ENCODE results near the genes SHC2, HCN2, FGF22, PTBP1 and PRTN3.

DNA sequence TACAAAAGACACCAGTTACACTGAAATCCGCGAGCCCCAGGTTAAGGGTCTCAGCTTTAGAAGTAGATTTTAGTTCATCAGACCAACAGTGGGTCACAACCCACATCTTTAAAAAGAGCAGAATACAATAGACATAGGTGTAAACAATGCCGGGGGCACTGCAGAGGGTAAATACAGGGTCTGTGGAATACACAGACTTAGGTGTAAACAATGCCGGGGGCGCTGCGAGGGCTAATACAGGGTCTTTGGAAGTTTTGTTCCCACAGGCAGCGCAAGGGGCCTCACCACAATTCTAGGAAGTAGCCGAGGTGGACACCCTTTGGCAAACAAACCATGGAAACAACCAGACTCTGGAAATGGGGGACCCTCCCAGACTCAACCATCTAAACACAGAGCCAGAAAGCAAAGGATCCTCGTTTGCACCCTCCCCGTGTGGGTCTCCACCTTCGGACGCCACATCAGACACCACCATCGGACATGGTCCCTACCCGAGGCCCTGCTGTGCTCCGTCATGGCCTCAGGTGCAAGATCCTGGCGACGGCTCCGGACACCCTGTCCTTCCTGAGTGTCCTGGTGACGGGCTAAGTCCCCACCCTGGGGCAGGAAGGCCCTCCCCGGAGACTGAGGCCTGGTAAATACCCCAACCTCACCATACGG, 16.6 kb upstream of the PLPP2 start:
- RRBS = 96% methylated on average over 4 of the region's 21 CpGs

DNA sequence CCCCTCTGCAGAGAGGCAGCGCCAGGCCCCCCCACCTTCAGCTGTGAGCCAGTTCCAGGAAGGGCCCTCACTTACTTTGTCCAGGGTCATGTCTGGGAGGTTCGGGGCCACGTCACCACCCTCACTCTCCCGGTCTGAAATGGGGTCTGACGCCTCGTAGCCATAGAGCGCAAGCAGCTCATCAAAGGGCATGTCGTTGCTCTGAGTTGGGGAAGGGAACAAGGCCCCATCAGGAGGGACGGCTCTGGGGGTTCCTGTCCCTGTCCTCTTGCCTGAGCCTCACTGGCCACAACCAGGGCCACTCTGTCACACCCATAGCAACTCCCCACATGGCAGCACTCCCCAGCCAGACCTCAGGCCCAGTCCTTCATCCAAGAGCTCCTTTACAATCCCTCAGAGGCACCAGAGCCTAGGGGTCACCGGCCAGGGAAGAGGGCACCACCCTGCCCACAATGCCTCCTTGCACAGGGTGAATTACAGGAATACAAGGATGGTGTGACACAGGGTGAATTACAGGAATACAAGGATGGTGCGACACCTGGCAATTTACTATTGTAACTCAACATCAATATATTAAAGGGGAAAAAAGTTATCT, 16.7 kb downstream of the MIER2 start:
- RRBS = no CpG with 5 or more reads among the region's 11 CpGs

DNA sequence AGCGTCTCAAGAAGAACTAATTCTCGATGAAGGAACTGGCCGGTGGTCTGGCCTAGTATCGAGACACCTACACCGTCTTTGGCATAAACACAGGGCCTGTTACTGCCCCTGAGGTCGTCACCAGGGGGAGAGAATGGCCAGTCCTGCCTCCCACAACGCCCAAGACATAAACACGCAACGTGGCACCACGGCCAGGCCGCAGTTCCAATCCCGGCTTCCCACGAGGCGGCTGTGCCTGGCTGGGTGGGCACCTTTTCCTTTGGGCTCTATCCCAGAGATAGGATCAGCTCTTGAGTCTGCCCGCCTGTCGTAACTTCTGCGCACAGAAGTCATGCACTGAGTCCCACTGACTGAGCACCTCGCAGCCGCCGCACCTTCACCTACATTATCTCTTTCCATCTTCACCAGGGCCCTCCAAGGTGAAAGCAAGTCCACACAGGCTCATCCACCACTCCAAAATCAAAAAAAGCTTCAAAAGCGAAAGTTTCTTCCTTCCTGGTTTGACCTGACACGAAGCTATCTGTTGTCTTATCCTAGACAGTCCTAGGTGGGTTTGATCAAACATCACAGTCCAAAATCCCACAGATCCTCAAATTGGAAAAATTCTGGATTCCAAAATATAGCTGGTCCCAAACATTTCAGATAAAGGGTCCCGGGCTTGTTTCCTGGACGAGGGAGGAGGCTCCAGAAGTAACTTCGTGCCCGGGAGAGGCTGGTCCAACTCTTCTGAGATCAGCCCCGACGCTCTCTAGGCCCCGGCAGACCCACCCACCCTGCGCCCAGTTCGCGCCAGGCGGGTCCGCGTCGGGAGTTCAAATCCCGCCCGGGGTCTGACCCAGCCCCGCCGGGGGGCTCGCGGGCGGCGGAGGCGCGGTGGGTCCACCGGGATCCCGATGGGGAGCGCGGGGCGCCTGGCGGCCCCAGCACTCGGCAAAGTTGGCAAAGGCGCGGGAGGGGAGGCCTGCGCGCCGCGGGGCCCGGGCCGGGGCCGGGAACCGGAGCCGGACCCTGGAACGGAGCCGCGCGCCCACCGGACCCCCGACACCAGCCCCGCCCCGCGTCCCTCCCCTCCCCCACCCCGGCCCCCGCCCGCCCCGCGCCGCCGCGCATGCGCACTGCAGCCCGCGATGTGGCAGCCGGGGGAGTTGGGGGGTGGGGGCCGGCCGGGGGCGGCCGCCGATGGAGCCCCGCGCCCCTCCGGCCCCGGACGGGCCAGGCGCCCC, 759 bp downstream of the MIER2 start:
- RRBS = 3% methylated on average over 52 of the region's 96 CpGs

GRCh38 chr19:383817-384348, 8.1 kb upstream of the THEG start:
- RRBS = 97% methylated on average over 7 of the region's 38 CpGs

- RRBS = no CpG with 5 or more reads among the region's 36 CpGs
Observed at GRCh38 chr19:401848-402393, 7.0 kb downstream of the C2CD4C start.

DNA sequence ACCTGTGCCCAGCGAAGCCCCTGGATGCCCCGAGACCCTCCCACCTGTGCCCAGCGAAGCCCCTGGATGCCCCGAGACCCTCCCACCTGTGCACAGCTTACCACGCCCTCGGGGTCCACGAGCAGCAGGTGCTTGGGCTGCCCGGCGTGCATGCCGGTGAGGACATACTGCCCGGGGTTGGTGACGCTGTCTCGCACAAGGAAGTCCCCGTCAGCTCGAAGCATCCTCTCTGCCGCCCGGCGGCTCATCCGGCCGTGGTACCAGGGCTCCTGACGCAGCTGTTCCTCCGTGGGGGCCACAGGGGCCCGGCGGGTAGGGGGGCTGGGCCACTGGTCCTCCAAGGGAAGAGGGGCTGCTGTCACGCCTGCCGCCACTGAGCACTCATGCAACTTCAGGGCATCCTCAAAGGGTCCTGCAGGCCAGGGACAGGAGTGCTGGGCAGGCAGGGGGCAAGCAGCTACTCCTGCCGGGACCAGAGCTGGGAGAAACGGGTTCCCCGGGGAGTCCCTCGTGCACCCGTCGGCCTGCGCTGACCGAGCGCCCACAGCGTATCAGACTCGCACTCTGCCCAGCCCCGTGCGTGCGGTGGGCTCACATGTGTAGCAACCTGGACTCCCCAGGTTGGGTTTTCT, 13.2 kb upstream of the C2CD4C start:
- RRBS = 93% methylated on average over 12 of the region's 40 CpGs

- RRBS = 5% methylated on average over 65 of the region's 129 CpGs
Observed at GRCh38 chr19:460498-461507, at the start of gene SHC2. Gene SHC2 (minus strand): TSS chr19:461033.

GRCh38 chr19:485152-486282, 10.7 kb upstream of the ODF3L2 start:
- RRBS = 57% methylated on average over 15 of the region's 48 CpGs

DNA sequence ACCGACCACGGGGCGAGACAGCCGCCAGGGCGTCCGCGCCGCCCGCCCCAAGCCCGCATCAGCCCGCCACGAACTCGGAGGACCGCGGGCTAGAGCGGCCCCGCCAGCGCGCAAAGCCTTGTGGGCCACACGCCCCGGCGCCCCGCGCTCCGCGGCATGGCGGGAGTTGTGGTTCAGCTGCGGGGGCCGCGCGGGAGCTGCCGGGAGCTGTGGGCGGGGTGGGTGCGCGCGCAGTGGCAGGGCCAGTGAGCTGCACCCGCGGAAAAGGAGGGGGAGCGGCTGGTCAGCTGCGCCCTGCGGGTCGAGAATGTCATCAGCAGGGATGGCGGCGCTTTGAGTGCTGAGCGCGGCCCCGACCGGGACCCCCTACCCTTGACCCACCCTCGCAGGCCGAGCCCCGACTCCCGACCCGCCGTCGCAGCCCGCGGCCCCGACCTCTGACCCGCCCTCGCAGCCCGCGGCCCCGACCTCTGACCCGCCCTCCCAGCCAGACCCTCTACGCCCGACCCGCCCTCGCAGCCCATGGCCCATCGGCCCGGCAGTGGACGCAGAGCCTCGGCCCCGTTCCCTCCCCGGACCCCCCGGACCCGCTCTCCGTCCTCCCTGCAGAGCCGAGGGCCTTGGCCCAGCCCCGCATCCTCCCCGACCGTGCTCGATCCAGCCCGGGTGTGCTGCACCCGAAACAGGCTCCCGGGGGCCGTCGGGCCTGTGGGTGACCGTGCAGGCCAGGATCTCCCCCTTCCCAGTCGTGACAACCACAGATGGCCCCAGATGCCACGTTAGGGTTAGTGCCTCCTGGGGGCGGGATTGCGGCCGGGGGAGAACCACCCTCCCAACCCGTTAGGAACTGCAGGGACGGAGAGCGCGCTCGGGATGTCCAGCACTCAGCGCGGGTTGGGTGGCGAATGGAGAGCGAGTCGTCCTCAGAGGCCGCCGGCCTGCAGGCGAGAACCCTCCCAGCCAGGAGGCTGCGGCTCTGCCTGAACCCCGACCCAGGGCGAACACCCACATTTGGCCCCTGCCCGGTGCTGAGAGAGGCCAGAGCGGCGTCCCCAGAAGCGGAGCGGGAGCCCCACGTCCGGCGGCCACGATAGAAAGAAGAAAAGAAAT, 7.0 kb upstream of the MADCAM1 start:
- RRBS = 31% methylated on average over 30 of the region's 118 CpGs

GRCh38 chr19:508078-508565, 825 bp downstream of the TPGS1 start:
- RRBS = no CpG with 5 or more reads among the region's 22 CpGs

GRCh38 chr19:540948-541774, 2.7 kb upstream of the GZMM start:
- RRBS = no CpG with 5 or more reads among the region's 56 CpGs

DNA sequence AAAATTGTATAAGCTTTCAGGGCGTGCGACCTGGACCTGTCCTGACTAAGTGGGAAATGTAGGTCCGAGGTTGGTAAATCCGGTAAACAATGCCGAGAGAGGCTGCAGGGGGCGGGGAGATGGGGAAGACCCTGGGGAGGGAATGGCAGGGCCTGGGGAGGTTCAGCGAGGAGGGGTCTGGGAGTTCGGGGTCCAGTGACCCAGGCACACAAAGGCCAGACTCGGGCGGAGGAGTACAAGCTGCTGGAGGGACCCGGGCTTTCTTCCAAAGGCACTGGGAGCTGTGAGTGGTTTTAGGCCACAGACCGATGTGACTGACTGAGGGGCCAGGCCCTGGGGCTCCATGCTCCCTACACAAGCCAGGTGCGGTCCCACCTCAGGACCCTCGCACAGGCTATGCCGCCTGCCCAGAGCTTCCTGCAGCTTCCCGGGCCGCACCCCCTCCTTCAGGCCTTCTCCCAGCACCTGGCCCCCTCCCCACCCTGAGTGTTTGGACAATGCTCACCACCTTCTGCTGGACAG, 3.1 kb upstream of the HCN2 start:
- RRBS = 93% methylated on average over 6 of the region's 17 CpGs

GRCh38 chr19:589343-590289, at the start of gene HCN2:
Gene HCN2 (plus strand): TSS chr19:589881.
- RRBS = 14% methylated on average over 46 of the region's 148 CpGs

DNA sequence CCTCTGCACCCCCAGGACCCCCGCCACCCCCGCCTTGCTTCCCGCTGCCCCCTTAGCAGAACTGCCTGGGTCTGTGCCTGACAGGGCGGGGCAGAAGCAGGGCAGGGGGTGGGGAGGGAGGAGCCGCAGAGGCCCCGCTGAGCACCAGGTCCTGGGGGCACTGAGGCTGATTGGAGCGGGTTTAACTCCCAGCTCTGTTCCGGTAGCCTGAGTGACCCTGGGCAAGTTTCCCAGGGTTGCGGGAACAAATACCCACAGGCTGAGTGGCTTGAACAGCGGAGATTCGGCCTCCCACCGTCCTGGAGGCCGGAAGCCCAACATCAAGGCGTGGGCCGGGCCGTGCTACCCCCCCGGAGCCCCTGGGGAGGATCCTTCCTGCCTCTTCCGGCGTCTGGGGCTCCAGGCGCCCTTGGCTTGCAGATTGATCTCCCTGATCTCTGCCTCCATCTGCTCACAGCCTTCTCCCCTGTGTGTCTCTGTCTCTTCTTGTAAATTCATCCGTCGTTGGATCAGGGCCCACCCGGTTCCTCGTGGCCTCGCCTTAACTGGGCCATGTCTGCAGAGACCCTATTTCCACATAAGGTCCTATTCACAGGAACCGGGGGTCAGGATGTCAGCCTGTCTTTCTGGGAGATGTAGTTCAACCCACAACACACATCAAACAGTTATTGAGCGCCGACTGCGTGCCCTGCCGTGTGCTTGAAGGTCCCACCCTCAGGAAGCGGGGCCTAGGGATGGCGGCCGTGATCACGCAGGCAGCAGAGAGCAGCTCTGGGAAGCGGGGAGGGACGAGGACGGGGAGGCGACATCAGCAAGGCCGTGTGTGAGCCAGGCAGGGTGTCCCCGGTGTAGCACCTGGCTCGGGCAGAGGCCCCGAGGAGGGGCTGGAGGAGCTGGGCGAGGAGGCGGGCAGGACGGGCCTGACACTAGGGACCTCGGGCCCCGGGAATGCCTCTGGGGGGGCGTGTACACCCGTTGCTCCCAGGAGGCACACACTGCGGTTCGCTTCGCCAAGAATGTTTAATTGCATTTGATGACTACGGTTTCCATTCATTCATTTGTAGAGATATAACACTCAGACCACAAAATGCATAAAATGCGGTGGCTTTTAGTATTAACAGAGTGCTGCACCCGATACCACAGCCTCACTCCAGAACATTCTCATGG, 21.3 kb downstream of the HCN2 start:
- RRBS = 4% methylated on average over 10 of the region's 55 CpGs

DNA sequence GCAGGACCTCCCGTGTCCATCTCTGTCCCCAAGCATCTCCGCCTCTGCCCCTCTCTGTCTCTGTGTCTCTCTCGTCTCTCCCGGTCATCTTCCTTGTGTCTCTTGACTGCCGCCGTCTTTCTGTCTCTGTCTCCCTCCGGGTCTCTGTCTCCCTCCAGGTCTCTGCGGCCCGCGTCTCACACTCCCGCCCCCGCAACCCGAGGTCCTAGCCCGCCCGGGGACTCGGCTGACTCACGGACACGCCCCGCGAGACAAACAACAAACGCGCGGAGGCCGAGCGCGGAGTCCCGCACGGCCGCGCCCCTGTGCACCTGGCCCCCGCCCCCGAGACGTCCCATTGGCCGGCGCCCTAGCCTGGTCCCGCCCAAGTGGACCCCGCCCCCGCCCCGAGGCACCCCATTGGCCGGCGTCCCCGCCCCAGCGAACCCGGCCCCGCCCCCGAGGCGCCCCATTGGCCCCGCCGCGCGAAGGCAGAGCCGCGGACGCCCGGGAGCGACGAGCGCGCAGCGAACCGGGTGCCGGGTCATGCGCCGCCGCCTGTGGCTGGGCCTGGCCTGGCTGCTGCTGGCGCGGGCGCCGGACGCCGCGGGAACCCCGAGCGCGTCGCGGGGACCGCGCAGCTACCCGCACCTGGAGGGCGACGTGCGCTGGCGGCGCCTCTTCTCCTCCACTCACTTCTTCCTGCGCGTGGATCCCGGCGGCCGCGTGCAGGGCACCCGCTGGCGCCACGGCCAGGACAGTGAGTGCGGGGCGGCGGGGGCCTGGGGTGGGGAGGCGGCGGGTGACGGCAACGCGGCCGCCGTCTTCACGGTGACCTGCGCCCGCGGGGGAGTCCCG, at the start of gene FGF22:
Gene FGF22, plus strand, starts transcription at position 479 of the 837 bp plus-strand sequence.
- RRBS = 3% methylated on average over 40 of the region's 109 CpGs

GRCh38 chr19:647947-648614, 8.4 kb downstream of the FGF22 start:
- RRBS = 96% methylated on average over 15 of the region's 56 CpGs

DNA sequence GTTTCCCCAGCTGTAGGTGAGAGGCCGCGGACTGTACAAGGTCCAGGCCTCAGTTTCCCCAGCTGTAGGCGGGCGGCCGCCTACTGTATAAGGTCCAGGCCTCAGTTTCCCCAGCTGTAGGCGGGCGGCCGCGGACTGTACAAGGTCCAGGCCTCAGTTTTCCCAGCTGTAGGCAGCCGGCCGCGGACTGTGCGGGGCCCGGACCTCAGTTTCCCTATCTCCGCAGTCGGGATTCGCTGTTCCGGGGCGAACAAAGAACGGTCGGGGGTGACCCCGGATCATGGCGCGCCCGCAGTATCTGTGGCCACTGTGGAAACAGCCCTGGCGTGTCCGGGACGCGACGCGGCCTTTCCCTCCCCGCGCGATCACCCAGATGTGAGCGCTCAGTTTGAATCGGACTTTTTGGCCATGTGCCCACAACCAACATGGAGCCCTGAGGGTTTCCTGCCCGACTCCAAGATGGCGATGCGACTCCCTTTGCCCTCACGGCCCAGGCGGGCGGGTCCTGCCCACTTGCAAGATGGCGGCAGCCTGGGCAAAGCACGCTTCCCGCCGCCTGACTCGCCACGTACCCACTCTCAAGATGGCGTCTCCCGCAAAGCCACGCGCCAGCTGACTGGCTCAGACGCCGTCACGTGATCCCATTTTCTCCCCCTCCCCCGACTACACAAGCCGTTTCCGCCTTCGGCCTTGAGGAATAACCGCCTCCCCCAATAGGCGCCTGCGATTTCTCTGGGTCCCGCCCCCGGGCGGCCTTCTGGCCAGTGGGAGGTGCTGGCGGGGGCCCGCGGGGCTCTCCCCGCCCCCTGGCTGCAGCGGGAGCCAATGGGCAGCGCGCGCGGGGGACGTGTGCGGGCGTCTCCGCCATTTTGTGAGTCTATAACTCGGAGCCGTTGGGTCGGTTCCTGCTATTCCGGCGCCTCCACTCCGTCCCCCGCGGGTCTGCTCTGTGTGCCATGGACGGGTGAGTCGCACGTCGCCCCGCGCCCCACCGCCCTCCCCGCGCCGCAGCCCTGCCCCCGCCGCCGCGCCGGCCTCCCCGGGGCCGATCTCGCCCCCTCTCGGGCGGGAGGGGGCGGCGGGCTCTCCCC, at the start of gene PTBP1:
Gene PTBP1, plus strand, starts transcription at position 911 of the 1,091 bp plus-strand sequence.
- RRBS = 2% methylated on average over 15 of the region's 108 CpGs

GRCh38 chr19:799061-799949, 2.1 kb downstream of the PTBP1 start:
- RRBS = 27% methylated on average over 5 of the region's 29 CpGs

DNA sequence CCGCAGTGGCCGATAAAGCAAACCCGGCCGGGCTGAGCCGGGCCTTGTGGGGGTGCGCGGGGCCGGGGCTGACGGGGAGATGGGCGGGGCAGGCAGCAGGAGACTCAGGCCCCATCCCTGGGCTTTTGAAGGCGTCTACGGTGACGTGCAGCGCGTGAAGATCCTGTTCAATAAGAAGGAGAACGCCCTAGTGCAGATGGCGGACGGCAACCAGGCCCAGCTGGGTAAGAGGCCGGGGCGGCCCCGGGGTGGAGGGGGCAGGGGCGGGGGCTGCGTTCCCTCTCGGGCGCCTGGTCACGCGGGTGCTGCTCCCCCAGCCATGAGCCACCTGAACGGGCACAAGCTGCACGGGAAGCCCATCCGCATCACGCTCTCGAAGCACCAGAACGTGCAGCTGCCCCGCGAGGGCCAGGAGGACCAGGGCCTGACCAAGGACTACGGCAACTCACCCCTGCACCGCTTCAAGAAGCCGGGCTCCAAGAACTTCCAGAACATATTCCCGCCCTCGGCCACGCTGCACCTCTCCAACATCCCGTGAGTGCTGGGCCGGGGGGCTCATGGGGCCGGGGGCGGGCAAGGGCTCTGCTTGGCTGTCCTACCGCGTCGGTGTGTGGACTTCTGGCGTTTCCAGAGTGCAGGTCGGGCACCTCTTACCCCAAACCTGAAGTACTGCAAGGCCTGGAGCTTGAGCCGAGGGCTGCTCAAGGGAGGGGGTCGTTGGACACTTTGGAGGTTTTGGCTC, 11.1 kb downstream of the PTBP1 start:
- RRBS = 97% methylated on average over 4 of the region's 52 CpGs

DNA sequence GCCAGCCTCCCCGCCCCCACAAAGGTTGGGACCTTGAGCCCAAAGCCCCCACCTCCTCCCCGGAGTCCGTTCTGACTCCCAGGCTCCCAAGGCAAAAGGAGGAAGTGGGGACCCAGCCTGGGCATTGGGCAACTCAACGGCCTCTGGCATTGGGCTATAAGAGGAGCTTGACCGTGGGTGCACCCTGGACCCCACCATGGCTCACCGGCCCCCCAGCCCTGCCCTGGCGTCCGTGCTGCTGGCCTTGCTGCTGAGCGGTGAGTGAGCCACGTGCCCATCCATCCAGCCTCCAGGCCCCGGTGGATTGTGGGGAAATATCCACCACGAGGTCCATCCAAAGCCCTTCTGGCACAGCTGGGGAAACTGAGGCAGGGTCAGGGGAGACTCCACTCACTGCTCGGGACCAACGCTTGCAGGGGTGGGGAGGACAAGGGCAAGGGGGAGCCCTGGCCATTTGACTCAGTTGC, at the start of gene PRTN3:
Gene PRTN3, plus strand, starts transcription at position 187 of the 467 bp plus-strand sequence.
- RRBS = 74% methylated on average over 5 of the region's 14 CpGs

Data from HCT116 (cell line).